BE2C (cell line): ENCODE data around the genes MAPK8IP1 and ARFGAP2.

DNA sequence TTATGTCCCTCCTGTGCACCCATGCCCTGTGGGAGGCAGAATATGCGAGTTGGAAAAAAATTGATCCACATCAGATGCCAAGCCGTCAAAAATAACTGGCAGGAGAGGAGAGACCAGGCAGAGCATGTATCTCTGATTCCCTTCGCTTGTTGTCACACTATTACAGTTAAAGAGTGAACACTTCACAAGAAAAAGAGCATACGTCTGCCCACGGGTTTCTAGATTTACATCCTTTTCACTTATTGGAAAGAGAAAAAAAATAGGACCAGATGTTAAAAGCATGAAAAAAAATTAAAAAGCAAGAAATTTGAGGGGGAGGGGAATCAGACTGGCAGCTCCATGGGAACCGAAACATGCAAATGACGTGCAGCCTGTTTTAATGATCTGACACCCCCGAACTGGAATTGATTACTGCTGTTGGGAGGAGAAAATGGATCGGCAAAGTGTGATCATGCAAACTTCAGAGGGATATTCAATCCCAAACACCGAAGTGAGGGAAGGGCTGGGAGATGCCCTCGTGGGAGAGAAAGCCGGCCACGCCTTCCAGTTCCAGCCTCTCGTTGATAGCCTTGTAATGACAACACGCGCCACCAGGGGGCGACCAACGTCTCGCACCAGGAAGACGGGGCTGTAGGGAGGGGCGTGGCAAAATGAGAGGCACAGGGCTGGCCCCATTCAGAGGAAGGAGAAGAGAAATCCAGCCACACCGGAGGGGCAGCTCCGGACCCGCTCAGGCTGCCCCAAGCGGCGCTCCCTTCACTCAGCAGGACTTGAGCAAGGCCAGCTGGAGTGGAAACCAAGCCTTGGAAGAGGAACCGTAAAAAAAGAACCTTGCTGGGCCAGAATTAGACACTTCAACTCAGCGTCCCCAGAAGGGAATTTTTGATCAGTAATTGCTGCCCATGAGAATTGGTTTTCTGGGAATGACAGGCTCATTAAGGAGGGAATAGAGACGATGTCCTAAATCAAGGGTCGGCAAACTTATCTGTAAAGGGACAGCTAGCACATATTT is 53.8 kb upstream of the SYT13 start:
- RRBS = no CpG with 5 or more reads among the region's 30 CpGs

DNA sequence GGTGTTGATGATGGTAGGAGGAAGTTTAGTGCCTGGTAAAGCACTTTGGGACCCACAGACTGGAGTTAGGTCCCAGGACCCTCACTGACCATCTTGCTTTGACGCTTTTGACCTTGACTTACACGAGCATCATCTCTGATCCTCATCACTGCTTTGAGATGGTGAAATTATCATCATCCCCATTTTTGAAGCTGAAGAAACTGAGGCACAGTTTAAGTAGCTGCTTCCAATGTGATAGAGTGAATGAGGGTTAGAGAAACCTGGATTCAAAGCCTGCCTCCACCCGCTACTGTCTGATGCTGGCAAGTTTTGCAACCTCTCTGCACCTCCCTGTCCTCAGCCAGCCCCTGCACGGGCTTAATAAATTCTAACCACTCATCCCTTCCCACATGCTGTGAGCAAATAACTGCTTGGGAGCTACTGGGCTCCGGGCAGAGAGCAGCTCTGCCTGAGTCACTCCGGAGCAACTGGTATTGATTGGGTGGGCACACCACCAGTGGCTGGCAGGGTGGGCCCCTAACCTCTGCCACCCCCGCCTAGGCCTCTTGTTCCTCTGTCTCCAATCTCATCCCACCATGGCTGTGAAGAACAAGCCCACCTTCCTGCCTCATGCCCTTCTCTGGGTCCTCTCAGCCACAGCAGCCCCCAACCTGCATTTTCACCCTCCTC is 104.2 kb upstream of the SYT13 start:
- RRBS = no CpG with 5 or more reads among the region's 7 CpGs

DNA sequence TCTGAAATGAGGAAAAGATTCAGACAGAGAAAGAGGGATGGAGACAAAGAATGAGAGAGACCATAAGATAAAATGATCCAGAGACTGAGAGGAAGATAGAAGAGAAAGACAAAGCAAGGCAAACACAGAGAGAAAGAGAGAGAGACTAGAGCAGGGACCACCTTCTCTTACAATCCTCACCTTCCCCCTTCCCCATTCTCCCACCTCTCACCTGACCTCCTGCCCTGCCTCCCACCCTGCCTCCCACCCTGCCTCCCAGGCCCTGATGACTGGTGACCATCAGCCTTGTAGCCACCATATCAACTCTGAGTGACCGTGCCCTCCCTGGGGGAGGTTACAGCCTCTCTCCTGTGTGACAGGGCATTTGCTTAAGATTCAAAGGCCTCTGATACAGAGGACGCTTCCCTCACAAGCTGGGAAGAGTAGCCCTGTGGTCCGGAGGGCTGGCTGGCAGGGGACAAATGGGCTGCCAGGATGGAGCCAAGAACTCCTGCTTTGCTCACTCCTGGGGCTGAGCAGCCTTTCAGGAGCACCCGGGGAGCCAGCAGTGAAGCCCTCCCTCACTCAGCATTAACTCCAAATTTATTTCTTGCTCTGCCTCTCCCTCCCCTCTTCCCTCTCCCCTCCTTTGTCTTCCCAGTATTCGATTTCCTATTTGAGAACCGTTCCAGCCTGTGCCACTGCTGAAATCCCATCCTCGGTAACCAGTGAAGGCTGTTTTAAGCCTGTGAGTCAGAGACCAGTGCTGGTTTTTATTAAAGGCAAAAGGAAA is 125.2 kb upstream of the SYT13 start:
- RRBS = 4% methylated on average over 2 of the region's 7 CpGs

DNA sequence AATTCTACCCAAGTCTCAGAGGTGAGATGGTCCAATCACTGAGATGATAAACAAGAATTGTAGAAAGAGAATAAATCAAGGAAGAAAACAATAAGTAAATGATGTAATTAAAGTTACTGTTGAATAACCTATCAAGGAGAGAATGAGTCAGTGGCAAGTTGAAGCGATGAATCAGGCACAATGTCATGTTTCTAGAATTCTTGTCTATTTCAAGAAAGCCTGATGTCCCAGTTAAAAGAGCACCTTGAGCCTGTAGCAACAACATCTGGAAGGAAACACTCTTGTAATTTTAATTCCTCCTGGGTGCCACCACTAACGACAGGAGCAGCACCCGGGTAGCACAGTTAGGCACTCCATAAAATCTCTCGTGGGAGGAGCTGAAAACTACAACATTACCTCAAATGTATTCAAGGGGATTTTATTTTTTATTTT is 67.9 kb upstream of the SLC35C1 start:
- RRBS = no CpG with 5 or more reads among the region's 4 CpGs

- RRBS = no CpG with 5 or more reads among the region's 26 CpGs
Observed at GRCh38 chr11:45771223-45771792, 33.6 kb upstream of the SLC35C1 start.

DNA sequence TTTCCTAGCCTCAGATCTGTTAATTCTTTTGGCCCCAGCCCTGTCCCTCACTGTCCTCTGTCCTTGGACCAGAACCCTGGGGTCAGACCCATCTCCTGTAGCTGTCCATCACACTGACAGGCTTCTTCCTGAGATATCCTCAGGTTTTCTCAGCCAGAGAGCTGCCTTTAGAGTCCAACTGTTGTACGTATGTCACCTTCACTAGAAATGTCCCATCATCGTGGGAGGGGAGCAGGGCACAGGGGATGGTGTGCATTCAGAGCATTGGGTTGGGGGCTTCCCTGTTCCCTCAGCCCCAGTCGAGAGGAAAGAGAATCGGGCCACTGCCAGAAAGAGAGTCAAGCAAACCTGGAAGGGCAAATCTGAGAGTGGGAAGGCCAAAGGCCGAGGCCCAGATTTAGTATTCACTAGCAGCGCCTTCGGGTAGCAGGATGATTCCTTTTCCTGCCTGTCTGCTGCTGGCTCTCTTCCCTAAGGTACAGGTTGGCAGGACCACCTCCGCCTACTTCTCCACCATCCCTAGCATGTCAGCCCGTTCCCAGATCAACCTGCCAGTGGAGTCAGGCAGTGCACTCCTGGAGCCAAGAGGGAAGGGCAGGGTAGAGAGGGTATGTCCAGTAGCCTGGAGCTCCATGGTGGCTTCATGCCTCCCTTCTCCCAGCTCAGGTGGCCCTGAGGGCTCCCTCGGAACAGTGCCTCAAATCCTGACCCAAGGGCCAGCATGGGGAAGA is 2.9 kb upstream of the MAPK8IP1 start:
- RRBS = no CpG with 5 or more reads among the region's 10 CpGs

DNA sequence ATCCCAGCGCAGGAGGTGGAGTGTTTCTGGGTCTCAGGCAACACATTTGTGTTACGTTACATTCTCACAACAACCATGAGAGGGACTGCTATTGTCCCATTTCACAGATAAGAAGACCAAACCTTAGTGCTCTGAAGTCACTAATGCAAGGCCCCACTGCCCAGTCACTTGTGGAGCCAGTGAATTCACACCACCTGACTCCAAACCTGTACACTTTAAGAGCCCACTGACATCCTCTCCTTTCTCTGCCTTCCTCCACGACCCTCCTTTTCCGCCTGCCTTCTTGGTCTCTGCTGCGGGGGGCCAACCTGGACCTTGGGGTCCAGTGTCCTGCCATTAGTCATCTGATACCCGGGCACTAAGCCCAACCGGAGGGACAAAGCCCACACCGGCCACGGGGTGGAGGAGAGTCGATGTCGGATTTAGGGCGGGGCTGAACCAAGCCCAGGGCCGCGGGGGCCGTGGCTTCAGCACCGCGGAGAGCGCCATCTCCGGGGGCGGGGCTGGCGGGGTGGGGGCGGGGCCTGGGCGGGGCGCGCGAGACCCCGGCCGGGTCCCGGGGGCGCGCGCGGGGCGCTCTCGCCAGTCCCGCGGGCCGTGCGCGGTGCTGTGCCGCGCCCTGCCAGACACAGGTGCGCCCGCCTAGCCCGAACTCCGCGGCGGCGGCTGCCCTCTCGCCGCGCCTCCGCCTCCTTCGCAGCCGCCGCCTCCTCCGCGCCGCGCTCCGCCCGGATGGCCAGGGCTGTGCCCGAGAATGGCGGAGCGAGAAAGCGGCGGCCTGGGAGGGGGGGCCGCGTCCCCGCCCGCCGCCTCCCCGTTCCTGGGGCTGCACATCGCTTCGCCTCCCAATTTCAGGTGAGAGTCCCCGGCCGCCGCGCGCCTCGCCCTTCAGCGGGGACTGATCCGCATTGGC is at the start of gene MAPK8IP1:
MAPK8IP1 (plus strand) TSS at position 585 of the 913 bp plus-strand sequence.
- RRBS = 2% methylated on average over 22 of the region's 83 CpGs

- RRBS = 84% methylated on average over 2 of the region's 12 CpGs
Observed at GRCh38 chr11:45908739-45909276, 1.7 kb upstream of the FREY1 start.

DNA sequence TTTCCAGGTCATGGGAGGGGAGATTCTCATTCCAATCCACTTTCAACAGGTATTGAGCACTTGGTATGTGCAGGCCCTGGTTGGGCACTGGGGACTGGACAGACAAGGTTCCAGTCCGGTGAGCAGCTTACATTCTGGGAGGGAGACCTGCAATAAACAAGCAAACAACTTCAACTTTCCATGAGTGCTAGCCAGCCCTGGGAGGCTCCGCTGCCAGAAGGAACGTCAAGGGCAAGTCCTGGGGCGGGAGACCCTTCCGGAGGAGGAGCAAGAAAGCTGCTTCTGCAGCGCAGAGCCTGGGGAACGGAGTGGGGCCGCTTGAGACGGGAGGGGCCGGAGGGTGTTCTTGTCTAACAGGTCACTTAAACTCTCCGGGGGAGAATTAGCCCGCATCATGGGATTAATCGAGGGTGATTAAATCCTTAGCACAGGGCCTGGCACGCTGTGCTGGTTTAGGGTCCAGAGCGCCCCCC is 957 bp upstream of the LARGE2 start:
- RRBS = 91% methylated on average over 6 of the region's 15 CpGs

- RRBS = no CpG with 5 or more reads among the region's 6 CpGs
Observed at GRCh38 chr11:46265917-46266325, 11.5 kb upstream of the CREB3L1 start.

GRCh38 chr11:46364673-46365394 is 16.6 kb upstream of the MDK start:
- RRBS = no CpG with 5 or more reads among the region's 11 CpGs

DNA sequence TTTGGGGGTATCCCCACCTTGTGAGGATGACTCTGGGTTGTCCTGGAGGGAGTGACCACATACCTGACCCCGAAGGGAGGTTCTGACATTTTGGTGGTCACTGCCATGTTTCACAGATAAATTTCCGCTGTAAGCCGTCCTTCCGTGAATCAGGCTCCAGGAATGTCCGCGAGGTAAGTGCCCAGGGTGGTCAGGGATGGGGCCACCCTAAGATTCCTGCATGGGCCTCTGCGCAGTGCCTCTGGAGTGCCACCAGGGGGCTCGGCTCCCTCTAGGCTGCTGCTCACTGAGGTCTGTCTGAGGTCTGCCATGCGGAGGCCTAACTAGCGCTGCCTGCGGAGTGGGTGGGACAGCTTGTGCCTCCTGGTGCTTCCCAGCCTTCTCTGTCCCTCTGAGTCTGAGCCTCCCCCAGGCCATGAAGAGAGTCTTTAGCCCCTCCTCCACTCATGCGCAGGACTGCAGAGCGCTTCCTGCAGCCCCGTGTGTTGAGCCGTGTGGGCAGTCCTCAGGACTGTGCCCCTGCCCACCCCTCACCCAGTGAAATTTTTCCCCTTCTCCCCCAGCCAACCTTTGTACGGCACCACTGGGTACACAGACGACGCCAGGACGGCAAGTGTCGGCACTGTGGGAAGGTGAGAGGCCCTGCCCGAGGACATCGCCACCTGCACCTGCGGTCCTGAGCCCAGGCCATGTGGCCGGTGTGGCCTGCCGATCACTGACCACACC is 11.9 kb upstream of the MDK start:
- RRBS = 100% methylated on average over 1 of the region's 25 CpGs

DNA sequence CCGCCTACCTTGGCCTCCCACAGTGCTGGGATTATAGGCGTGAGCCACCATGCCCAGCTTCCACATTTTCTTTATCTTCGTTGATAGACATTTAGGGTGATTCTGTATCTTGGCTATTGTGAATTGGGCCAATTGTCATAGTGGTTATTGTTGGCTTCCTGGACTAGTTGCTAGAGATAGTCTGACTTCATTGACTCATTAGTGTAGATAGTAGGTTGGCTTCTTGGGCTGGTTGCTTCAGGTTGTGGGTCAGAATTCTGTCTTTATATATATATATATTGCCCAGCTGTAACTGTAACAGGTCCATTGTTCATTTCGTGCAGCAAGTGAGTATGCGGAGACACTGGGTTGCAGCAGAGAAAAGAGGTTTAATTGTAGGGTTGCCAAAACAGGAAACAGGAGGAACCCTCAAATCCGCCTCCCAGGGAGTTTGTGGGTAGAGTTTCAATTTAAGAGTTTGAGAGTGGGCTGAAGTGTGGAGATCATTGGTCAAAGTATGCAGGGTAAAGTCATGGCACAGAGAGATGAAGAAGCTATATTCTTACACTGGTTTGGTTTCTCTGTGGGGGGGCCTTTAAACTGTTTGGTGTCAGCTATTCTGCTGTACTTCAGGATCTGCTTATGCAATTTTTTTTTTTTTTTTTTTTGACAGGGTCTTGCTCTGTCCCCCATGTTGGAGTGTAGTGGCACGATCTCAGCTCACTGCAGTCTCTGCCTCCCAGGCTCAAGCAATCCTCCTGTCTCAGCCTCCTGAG is 22.1 kb downstream of the ATG13 start:
- RRBS = no CpG with 5 or more reads among the region's 7 CpGs

DNA sequence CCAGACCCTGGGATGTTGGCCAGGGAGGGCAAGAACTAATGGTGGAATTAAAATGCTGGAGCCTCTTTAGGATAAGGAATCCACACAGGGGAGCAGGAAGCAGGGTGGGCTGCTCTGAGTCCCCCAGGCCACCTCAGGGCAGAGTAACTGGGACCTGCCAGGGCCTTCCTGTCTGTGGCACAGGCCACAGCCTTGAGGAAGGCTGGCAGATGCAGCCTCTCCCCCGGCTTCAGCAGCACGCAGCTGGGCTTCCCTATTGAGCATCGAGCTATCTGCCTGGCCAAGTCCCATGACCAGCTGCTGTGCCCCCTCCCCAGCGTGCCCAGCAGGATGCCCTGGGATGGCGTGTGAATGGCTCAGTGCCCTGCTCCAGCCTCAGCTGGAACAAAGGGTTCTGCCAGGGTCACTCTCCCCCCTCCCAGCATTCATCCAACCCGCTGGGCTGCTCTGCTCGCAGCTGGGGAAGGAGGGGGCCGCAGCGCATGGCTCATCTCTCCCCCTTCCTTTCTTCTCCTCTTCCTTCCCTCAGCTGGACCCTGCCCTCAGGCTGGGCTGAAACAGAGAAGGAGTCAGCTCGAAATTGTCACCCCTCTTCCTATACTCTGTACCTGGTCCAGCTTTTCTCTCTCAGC is 14.6 kb downstream of the LRP4 start:
- RRBS = no CpG with 5 or more reads among the region's 10 CpGs

GRCh38 chr11:47012028-47012492 is 75.5 kb downstream of the CSTPP1 start:
- RRBS = no CpG with 5 or more reads among the region's 2 CpGs

GRCh38 chr11:47085847-47086100 is 90.9 kb downstream of the ARFGAP2 start:
- RRBS = no CpG with 5 or more reads among the region's 2 CpGs

GRCh38 chr11:47176808-47177021 is at the start of gene ARFGAP2:
ARFGAP2 (minus strand) TSS chr11:47176879.
- RRBS = 1% methylated on average over 8 of the region's 21 CpGs

DNA sequence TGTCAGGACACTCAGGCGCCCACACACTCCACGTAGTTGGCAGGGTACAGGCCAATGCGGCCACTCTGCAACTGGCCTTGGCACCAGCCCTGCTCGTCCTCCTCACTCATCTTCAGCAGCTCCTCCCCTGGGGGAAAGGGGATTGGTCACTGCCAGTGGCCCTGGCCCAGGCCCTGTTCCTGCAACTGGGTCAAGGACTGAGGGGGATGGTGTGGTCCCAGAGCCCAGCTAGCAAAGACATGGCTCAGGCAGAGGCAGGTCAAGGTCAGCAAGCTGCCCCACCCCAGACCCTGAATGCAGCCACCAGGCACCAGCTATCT is 1.2 kb upstream of the ARFGAP2 start:
- RRBS = no CpG with 5 or more reads among the region's 4 CpGs

GRCh38 chr11:47178987-47179477 is 2.4 kb upstream of the ARFGAP2 start:
- RRBS = no CpG with 5 or more reads among the region's 10 CpGs

- RRBS = no CpG with 5 or more reads among the region's 11 CpGs
Observed at GRCh38 chr11:47236415-47237614, 11.8 kb downstream of the ACP2 start.